Pericardium fibroblast (primary cell): ENCODE measurements around the gene NTPCR.

GRCh38 chr1:232628635-232628945 lies 1.3 kb downstream of the SIPA1L2 start:
- RAMPAGE, long total RNA = no peak

- RAMPAGE, long total RNA = no peak
Observed at GRCh38 chr1:232632623-232632845, 2.6 kb upstream of the SIPA1L2 start.

DNA sequence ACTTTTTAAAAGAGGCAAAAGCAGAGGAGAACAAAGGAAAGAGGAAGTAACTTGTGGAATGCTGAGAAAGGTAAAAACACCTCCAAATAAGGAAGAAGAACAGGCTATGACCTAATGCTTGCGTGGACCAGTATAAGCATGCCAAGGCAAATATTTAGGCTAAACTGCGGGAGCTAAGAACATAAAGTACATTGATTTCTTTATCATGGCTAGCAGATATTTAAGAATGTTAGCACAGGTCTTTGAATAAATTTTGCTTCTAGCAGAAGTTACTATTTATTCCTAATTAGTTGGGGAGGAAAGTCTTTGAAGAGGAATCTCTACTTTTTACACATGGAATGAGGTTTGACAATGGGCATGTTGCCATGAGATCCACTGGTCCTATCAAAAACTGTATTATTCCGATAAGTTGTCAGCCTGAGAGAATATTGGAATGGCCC lies 59.4 kb upstream of the MAP10 start:
- RAMPAGE, long total RNA = no peak

DNA sequence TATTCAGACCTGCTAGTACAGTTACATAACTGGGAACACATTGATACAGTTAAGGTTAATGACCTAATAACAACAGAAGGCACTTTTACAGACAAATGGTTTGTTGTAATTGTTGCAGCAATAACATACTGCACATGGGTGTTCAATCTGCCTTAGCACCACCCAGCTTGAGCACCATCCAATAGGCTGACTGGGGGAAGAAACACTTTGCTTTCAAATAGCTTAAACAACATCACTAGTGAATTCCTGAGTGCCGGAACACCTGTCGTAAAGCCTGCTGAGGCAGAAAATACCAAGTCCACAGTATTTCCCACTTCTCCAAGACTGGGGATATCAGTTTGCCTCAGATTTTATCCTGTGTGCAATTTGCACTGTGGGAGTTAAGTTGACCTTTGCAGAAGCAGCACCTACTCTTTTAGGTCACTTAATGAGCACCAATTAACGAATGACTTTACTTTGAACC lies 40.2 kb upstream of the MAP10 start:
- RAMPAGE, long total RNA = no peak

DNA sequence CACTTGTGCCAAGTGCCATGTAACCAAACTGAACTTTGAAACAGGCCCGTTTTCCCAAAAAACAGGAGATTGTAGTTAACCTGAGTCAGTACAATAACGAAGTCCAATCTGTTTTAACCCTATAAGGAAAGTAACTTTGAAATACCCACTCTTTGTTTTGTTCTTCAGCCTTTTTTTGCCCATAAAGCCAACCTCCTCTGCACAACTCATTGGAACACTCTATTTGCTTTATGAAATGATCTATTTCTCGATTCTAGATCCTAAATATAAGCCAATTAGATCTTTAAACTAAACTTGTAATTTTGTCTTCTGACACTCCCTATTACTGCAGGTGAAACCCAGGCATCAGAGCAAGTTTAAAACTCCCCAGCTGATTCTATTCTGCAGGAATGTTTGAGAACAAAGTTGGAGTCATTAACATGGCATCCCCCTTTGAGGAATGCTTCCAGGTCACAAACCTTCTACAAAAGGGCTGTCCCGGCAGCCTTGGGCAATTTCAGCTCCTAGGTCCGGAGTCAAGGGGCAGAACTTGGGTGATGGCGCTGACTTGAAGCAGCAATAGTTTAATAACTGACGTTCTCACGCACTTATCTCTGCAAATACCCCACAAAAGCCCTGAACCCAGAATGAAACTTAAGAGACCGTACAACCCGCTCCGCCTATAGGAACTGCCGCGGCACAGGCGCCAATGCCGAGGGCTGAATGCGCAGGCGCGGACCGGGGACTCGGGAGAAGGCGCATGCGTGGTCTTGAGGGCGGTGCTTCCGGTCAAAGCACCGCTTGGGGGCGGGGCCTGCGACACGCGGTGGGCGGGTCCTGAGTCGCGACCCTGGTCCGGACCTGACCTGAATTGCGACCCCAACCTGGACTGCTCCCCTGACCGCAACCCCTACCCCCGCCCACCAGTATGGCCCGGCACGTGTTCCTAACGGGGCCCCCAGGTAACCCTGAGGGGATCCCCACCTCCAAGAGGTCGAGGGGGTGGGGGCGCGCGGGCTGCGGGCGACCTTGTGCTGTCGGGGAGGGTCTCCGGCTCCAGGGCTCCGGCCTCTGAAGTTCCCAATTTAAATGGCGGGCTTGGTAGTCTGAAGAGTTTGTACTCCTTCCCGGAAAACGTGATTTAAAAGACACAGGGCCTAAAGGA lies at the start of gene NTPCR:
Gene NTPCR (plus strand): TSS at position 808 of the 1,144 bp plus-strand sequence.
- RAMPAGE, long total RNA = start-site peak on the plus strand centred at position 815 of the sequence, 35 bp wide, 169 and 102 reads in 2 replicates

GRCh38 chr1:232968817-232969493 lies 18.5 kb downstream of the NTPCR start:
- RAMPAGE, long total RNA = no peak

DNA sequence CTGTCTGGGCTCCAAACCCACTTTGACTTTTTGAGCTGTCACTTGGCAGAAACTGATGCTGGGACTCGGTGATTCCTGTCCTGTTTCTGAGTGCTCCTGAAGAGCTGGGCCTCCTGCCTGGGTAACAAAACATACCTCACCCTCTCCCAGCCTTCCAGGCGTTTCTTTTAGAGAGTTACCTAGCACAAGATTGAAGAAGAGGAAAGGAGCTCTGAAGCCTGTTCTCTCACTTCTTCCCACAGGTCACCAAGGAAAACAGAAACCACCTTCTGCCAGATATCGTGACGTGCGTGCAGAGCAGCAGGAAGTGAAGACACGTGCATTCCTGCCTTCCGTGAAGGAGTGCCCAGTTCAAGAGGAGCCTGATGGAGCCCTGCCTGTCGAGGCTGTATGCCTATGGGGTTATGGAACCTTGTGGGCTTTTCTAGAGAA lies 27.5 kb downstream of the NTPCR start:
- RAMPAGE, long total RNA = no peak

DNA sequence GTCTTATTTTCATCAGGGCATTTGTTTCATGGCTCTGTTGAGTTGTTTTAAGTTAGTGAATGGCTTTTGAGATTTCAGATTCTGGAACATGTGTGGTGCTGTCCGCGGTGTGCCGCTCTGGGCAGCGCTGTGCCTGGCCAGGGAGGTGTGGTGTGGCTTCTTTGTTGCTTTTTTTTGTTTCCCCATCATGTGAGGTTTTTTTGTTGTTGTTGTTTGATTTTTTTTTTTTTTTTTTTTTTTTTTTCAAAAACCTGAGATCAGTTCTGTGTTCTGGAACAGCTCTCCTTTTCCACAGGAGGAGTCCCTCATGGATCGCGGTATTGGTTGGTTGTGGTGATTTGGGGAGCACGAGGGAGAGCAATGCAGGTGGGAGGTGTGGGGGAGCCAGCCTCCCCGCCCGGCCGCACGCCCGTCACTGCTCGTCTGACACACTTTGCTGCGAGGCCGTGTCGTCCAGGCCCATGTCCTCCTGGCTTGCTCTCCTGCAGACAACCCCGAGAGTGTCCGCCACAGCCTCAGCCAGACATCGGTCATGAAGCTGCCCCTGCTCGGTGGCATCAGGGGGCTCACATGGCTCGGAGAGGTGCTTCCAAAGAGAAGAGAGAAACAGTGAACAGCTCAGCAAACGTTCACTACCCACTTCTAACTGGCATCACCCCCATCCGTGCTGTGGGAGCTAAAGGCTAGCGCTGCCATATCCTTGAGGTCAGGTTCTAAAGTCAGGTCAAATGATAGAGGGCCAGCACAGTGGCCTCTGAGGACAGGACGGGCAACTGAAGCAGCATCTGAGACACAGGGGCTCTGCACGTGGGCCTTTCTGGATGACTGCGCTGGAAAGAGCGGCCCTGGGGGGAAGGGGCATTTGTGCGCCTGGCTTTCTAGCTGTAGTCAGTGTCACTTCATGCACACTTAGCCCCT lies 33.7 kb downstream of the NTPCR start:
- RAMPAGE, long total RNA = no peak

- RAMPAGE, long total RNA = no peak
Observed at GRCh38 chr1:233112611-233113580, 162.5 kb downstream of the NTPCR start.

- RAMPAGE, long total RNA = no peak
Observed at GRCh38 chr1:233341051-233341340, 13.5 kb downstream of the MAP3K21 start.

DNA sequence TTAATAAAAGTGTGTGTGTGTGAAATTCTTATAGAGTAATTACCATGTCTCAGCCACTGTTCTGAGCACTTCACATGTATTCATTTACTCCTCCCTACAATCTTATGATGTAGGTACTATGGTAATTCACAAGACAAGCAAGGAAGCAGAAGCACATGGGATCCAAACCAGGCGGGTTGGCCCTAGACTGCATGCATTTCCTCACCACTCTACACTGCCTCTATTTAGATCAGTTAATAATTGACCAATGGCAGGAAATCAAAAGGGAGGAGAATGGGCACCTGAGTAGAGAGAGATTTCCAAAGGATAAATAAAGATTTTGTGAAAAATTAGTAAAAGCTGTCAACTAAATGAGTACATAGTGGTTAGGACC lies 15.7 kb downstream of the MAP3K21 start:
- RAMPAGE, long total RNA = no peak

GRCh38 chr1:233490524-233491007 lies 123.3 kb upstream of the KCNK1 start:
- RAMPAGE, long total RNA = no peak

DNA sequence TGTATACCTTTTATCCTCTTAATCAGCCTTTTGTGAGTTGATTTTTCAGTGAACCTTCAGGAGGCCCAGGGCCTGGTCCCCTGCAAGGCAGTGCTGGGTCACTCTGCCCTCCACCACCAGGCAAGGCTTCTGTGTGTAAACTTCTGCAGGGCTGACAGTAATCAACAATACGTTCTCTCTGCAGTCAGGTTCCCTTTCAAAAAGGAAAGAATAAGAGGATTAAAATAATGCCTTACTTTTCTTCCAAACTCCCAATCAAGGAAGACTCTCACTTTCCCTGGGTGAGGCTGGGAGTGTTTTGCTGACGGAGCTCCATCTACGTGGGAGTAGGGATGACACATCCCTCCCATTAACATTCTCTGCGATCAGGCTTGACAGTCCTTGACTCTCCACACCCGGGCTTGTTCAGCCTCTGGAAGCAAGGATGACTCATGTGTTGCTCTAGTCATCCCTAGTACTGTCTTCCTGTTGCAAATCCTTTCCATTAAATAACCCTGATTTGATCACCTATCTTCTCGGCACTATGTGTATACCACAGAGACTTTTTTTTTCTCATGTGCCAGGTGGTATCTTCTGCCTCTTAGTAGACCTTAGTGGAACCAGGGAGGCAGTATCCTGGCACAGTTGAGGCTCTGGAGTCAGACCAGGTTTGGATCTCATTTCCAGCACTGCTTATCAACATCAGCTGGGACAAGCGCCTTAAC lies 70.3 kb upstream of the KCNK1 start:
- RAMPAGE, long total RNA = no peak

DNA sequence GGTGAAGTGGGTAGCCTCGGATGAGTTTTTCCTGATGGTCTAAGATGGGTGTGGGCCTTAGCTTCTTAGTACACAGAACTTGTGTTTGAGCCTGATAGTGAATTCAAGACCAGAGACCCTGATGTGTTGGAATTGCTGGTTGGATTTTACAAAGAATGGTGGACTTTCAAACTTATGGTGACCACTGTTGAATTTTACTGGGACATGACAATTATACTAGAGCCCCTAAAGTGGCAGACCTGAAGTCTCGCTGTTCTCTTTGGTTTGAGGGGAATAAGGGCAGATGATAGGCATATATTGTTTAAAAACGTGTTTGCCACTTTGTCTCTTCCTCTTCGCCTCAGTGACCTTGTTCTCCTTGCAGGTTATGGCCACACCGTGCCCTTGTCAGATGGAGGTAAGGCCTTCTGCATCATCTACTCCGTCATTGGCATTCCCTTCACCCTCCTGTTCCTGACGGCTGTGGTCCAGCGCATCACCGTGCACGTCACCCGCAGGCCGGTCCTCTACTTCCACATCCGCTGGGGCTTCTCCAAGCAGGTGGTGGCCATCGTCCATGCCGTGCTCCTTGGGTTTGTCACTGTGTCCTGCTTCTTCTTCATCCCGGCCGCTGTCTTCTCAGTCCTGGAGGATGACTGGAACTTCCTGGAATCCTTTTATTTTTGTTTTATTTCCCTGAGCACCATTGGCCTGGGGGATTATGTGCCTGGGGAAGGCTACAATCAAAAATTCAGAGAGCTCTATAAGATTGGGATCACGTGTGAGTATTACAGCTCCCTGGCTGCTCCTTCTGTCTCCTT lies 52.5 kb downstream of the KCNK1 start:
- RAMPAGE, long total RNA = no peak

- RAMPAGE, long total RNA = no peak
Observed at GRCh38 chr1:234398856-234399423, 25.7 kb downstream of the COA6 start.

DNA sequence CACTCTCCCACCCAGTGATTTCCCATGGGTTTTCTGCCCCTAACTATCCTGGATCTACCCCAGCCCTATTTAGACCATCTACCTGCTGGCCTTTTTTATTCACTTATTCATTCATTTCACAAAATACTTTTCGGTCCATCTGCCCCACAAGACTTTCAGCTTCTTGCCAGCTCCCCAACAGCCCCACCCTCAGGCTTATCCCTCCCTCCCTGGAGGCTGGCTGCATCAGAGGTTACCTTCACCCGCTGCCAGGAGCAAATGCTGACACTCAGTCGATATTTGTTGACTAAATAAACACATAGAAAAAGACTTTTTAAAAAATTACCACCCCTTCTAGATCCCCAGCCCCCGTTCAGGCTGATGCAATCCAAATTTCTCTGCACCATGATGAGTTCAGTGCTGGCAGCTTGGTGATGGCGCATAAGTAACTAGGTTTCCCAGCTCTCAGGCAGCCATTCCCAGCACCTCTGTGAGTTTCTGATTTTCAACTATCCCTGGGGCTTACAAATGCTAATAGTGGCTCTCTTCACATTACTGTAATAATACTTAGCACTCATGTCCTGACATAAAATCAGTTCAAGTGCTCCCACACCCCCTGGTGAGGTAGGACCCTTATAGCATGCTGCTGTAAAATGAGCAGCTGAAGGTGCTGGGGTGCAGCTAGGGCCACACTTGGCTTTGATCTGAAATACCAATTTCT lies 30.8 kb upstream of the TARBP1 start:
- RAMPAGE, long total RNA = no peak

DNA sequence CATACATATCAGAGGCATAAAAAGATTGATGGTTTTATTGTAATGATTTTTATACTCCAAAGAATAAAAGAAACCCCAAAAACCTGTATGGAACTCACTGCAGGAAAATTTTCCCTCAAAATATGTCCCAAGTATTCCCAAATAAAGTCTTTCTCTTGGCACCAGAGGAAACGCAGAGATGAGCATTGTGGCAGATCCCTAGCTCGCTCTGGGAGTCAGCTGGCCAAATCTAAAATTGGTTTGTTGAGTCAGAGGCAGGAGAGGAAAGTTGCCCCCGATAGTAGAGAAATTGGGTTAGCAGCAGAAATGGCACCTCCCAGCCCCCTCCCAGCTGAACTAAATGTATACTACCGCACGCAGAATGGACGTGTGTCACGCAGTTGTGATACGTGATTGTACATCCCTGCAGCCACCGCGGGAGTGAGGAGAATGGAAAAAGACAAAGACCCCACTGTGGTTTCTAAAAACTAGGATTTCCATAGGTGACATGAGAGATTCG lies 39.9 kb upstream of the TARBP1 start:
- RAMPAGE, long total RNA = no peak

DNA sequence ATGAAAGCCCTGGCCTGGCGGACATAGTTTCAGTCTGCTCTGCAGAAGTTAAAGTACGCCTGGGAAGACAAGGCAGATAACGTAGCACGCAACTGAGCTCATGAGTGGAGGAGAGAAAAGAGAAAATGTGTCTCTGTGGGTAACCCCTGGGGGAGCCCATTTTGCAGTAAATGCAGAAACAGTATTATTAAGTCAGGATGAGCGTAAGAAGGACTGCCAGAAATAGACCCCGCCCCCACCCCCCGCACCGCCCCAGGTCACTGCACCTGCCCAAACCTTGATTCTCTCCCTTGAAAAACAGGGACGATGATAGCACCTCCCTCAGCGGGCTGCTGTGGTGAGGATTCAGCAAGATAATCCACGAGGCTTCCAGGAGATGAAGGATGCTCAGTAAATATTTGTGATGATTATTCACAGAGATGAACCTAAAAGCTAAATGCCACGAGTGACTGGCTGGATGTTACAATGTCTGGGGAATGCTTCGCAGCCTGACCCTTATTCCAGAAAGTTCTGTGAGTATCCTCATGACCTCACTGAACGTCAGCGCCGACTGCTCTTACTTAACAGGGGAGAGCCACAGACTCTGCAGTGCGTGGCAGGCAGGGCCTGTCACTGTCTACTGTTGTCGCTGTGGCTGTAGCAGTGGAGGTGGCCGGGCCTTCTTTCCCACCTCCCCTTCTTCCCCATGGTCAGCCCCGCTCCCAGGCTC lies 51.9 kb upstream of the TARBP1 start:
- RAMPAGE, long total RNA = no peak

DNA sequence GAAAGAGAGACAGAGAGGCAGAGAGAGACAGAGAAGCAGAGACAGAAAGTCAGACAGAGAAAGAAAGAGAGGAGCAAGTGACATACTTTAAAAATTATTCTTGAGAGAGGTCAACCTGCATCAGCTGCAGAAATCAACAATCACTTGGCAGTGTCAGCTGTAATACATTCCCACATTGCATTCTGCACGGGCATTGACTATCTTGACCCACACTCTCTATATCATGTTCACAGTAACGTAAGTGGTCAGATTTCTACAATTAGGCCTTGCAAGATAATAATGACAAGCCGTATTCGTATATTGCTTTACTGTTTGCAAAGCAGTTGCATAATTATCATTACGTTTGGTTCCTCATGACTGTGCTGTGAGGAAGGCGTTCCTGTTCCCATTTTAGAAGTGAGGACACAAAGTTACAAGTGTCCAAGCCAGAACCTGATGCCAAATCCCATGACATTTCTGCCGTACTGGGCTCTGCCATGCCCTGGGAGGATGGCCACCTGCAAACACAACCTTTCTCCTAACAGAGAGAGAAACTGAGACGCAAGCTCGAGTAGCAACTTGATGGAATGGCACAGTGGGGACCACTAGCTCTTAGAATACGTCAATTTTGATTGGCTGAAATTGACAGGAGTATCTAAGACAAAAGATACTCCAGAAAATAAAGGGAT lies 53.5 kb upstream of the TARBP1 start:
- RAMPAGE, long total RNA = no peak

DNA sequence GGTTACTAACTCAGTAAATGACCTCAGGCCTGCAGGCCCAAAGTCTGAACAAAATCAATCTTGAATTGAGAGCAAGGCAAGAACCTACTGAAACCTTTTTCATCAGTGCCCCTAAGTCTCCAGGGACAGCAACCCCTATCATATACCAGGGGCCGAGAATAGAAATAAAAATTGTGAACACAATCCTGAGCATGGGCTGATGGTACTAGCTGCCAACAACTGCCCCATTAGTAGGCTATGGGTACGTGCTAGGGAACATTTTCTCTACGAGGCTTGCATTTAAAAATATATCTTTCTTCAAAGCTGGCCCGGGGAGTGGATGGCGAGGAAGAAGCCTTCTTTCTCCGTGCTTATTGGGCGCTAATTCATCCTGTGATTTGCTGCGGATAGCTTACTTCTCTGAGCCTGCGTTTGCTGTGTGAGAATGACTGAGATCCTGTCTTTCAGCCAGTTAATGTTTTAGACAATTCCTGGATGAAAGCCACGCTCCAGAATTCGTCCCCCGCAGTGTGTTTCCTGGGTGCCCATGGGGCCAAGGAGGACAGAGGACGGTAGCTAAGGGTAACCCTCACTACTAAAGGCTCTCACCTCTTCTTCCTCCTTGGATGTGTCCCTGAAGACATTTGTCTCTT lies 57.7 kb upstream of the TARBP1 start:
- RAMPAGE, long total RNA = no peak